Measurements from ENCODE around the genes RNF34 and CFAP251.

- PRO-cap, result no peak
These were observed 411 bp upstream of the SPPL3 start for GRCh38 chr12:120904563-120904974.

DNA sequence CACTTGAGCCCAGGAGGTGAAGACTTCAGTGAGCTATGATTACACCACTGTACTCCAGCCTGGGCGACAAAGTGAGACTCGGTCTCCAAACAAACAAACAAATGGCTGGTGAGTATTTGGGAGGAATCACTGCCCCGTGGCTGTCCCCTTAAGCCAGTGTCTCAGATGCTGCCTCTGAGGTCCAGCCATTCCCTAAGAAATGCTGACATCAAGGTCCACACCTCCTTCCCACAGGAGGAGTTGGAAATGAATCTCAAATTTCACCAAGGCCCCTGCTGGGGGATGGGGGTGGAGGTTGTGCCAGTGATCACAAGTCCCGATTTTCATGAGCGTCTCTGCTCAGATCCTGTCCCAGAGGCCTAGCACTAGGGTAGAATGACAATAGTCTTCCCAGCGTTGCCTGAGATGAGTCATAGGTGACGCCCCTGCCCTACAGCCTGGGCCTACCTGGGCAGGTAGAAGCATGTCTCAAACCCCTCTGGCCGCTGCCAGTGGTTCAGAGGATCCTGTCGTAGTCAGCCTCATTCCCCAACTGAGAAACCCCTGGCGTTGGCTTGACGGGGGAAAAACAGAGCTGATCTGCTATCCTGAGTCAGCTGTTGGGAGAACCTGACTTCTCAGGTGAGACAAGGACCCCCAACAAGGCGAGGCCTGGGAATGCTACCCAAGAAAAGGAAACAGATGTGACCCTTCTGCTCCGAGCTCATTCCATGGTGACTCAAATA lies 21.6 kb upstream of the SPPL3 start:
- PRO-cap, result no peak

DNA sequence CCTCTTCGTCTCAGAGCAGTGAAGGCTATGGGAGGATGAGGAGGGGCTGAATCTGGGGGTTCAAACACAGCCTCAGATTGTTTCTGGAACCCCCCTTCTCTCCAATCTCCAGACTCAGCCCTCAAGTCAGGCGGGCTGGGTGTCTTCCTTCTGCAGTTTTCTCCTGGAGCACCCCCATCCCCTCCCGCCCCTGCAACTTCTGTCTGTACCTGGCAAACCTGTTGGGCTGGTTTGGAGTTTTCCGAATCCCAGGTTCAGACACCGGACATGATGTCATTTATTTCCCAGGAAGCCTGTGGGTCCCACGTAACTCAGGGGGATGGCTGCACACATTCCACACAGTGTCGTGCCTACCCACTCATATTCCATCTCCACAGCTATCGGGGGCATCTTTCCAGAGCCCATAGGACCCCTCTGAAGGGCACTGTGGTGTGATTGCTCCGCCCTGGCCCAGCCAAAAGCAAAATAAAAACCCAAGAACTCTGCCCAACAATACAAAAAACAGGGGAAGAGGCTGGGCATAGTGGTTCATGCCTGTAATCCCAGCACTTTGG lies 25.1 kb upstream of the SPPL3 start:
- PRO-cap, result no peak

DNA sequence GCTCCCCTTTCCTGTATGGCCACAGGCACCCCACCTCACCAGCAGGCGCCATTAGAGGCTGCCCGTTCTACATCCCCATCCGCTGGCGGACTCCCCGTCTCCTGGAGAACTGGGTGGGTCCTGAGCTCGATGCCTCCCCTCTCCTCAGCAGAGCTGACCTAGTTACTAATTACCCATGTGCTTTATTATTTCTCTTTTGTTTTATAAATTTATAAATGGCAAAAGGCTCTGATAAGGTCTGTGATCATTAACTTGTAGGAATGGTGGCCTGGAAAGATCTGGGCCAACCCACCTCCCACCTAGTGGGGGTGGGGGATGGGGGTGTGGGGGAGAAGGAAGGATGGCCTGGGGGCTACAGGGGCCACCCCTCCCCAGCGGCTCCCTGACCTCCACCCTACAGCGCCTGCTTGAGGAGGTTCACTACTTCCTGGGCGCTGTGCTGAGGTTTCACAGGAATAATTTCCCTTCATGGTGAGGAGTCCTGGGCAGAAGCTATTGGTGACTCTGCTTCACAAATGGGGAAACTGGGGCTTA lies 1.4 kb downstream of the HNF1A start:
- PRO-cap, result no peak

DNA sequence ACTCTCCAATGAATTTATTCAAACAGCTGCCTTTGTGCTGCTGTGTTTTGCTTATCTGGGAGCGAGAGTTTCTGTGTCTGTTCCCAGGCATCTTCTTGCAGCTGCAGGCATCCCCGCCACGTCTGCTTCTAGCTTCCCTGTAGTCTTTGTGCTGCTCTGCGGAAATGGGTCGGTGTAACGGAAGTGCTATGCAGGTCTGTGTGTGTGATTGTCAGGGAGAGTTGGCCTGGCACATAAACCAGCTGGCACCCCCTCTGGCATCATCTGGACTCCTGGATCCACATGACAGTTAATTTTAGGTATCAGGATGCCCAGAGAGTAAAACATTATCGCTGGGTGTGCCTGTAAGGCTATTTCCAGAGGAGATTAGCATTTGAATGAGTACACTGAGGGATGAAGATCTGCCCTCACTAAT lies 9.4 kb upstream of the OASL start:
- PRO-cap, result no peak

DNA sequence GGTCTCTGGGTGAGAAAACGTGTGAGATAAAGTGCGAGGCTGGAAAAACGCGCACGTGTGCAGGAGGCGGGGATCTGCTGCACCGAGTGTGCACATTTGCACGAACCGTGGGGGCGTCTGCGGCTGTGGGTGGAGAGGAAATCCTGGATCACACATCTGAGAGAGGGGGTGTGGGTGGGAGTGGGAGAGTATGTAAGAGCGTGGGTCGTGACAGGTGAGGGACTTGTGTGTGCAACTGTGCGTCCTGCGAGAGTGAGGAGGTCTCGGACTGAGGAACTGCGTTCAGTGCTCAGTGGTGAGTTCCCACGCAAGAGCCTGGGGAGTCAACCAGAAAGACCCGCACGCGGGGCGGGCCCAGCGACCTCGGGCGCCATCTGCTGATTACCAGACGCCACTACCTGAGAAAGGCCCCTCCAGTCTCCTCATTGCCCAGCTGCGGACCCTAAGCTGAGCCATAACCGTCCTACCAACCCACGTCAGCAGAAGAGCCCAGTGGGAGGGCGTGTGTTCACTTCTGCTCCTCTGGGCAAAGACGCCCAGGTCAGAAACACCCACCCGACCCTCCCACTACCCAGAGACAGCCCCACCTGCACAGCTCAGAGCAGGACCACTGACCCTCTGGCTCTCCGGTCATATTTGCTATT lies 36.8 kb upstream of the P2RX7 start:
- PRO-cap, result no peak

- PRO-cap, result no peak
These were observed 8.3 kb upstream of the P2RX7 start for GRCh38 chr12:121124330-121124915.

GRCh38 chr12:121131917-121132513 lies 661 bp upstream of the P2RX7 start:
- PRO-cap, result no peak

DNA sequence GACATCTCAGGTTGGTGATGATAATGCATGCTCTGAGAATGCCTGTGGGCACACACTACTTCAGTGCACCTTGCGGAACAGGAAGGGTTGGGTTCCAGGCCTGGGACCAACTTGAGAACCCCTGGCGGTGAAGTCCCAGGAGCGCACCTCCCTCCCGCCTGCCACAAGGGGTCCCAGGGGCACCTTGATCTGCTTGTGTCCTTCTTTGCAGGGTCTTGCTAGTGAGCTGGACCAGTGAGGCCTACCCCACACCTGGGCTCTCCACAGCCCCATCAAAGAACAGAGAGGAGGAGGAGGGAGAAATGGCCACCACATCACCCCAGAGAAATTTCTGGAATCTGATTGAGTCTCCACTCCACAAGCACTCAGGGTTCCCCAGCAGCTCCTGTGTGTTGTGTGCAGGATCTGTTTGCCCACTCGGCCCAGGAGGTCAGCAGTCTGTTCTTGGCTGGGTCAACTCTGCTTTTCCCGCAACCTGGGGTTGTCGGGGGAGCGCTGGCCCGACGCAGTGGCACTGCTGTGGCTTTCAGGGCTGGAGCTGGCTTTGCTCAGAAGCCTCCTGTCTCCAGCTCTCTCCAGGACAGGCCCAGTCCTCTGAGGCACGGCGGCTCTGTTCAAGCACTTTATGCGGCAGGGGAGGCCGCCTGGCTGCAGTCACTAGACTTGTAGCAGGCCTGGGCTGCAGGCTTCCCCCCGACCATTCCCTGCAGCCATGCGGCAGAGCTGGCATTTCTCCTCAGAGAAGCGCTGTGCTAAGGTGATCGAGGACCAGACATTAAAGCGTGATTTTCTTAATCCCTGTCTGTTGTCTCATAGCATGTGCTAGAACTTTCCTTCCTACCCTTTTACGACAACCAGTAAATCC lies 23.6 kb downstream of the P2RX4 start:
- PRO-cap, result no peak

GRCh38 chr12:121400036-121400239 lies at the start of gene RNF34:
TSS of gene RNF34 (plus strand) at chr12:121400118.
- PRO-cap, result bidirectional peak, plus-strand start at chr12:121400129, minus-strand start at chr12:121399897

DNA sequence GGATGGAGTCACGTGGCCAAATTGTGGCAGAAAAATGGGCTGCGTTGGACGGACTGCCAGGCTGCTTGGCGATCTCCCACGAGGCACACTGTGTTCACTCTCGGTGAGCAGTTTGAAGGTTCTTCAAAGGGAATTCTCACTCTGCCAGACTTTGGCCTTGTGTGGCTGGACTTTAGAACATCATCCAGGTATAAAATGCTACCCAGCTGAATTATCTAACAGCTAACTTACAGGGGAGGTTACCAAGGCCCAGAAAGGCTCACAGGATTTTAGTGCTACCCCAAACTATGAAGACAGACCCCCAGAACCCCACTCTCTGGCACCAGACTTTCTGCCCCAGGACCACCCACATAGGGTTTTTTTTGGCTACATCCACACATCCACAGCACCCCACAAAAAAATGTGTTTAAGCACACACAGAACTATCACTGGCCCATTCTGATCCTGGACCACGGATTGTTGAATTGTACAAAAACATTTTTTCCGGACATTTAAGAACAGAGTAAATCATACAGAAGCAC lies 84.9 kb downstream of the KDM2B start:
- PRO-cap, result no peak

- PRO-cap, result unidirectional peak, plus-strand start at chr12:121536807
These were observed 44.4 kb downstream of the KDM2B start for GRCh38 chr12:121536335-121536880.

DNA sequence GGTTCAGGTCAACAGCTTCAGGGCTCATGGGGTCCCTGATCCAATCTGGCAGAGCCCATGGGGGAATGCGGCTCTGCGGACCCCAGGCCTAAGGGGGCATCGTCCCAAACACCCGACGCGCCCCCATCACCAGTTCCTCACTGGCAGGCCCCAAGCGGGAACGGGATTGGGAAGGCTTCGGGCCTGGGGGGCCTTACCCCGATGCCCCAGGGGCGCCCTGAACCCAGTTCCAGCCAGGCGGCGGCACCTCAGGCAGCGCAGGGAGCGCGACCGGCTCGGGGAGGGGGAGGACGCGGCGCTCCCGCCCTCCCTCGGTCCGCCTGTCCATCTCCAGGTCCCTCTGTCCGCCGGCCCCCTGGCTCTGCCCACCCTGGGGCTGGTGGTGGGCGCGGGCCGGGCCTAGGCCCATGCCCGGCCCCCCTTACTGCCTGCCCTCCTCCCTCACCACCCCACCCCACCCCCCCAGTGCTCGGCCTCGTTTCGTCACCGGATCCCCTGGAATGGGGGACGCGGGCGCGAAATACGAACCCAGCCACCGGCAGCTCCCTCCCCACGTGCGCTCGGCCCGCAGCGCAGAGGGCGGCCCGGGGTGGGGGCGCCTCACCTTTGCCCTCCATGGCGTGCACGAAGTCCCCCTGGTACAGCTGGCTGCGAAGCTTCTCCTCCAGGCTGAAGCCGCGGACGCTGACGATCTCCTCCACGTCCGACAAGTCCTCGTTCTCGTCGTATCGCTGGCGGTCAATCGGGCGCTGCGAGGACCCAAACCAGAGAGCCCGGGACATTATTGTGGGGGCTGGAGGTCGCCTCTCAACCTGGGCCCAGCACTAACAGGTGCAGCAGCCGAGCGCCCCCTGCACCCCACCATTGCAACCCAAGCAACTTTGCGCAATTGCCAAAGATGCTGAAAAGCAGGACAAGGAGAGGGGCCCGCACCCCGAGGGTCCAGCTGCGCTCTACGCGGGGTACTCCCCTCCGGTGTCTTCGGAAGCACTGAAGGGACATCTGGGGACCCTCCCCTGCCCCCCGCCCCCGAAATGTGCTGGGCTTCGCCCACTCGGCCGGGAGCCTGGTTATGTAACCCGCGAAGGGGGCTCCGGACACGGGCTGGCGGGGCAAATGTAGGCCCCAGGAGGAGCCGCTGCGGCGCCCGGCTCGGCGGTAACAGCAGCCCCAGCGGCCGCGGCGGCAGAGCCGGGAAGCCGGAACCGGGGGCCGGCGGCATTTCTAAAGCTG lies 2.2 kb downstream of the KDM2B start:
- PRO-cap, result bidirectional peak, plus-strand start at position 1,188 of the sequence, minus-strand start at position 1,163 of the sequence

GRCh38 chr12:121608664-121609022 lies 27.8 kb upstream of the KDM2B start:
- PRO-cap, result no peak

- PRO-cap, result no peak
These were observed 4.7 kb downstream of the MORN3 start for GRCh38 chr12:121664539-121665312.

GRCh38 chr12:121754157-121754763 lies 39.2 kb downstream of the RHOF start:
- PRO-cap, result no peak

GRCh38 chr12:121800803-121801654 lies 2.8 kb upstream of the SETD1B start:
- PRO-cap, result bidirectional peak, plus-strand start at chr12:121801286, minus-strand start at chr12:121800570

DNA sequence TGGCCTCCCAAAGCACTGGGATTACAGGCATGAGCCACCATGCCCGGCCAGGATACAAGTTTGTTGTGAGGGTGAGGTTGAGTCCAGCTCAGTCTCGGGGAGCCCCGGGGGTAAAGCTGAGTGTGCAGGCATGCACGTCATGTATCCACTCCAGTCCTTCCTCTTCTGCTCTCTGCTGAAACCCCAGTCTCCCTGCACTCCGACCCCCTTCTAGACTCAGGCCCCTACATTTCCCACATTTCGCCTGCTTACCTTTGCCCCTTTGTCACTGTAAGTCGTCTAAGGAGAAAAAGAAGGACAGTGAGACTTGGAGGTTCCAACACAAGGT lies 260 bp downstream of the HPD start:
- PRO-cap, result no peak

DNA sequence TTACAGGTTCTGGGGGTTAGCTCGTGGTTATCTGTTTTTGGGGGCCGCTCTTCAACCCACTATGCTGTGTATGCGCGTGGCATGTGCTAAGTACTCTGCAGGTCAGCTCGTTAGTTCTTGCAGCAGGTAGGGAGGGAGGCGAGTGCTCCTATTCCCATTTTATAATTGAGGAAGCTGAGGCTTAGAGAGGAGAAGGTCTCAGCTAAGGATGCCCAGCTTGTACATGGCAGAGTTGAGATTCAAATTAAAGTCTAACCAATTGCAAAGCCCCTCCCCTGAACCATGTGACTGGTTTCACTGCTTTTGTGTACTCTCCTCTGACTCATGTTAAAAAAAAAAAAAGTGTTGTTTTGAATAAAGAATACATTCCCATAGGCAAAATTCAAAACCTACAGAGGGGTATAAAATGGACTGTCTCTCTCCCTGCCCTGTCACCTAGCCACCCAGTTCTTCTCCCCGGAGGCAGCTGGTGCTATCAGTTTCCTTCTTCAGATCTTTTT lies 5.3 kb downstream of the PSMD9 start:
- PRO-cap, result no peak

- PRO-cap, result bidirectional peak, plus-strand start at chr12:121918203, minus-strand start at chr12:121918095; bidirectional peak, plus-strand start at chr12:121918592, minus-strand start at chr12:121918444
These were observed at the start of gene CFAP251 for GRCh38 chr12:121918001-121918722. TSS of gene CFAP251 (plus strand) at chr12:121918592.